Metastatic Breast Carcinoma in the Brain (tissue), 10 donors: ENCODE measurements around the genes MGAT4A, LONRF2 and NMS.

GRCh38 chr2:98616683-98617272, 8.4 kb downstream of the UNC50 start:
- PRO-cap, 10 experiments, result no peak in any of the 10 experiments

GRCh38 chr2:98730100-98731233, at the start of gene MGAT4A:
TSS of gene MGAT4A (minus strand) at chr2:98731132.
- PRO-cap, 10 experiments, result peak in 10 of 10 experiments; most common plus-strand start chr2:98730394 (in 9); most common minus-strand start chr2:98730312 (in 5)

DNA sequence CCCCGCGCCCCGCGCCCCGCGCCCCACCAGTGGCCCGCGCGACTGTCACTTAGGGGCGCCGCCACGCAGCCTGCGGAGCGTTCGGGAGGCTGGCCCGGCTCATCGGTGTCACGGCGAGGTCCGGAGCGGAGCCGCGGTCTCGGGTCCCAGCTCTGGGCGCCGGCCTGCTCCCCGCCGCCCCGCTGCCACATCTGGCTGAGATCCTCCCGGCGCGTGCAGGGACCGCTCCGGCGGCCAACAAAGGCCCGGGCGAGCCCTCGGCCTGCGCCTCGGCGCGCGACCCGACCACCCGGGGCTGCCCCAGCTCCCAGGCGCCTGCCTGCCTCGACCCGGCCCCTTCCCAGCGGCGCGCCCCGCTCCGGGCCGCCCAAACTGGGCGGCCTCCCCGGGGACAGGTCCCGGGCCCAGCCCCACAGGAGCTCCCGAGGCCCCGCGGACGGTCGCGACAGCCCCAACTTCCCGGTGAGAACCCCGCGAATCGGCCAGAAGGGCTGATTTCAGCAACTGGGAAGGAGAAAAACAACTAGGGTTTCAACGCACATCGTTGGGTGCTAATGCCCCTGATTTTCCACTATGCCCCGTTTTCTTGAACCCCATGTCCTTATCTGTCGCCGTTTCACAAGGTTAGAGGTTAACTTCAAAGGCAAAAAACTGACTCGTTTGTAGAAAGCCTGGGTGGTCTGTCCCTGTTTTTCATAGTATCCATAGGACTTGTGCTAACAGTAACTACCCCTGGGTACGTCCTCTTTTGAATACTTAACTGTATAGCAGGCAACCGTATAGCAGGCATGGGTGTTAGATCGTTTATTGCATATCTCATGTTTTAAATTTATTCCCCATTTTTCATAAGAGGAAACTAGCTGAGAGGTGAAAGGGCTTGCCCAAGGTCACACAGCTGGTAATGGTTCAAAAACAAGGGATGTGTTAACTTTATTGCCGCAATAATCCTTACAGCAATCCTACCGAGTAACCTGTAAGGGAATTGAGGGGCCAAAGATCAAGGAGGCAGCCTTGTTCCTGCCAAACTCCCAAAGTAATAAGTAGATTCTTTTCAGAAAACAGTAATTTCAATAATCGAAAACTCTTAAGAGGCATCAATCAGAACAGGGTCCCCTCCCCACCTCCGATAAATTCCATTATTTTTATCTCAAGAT, 679 bp upstream of the MGAT4A start:
- PRO-cap, 10 experiments, result peak in 10 of 10 experiments; most common plus-strand start position 102 of the sequence (in 6); most common minus-strand start position 193 of the sequence (in 1)

DNA sequence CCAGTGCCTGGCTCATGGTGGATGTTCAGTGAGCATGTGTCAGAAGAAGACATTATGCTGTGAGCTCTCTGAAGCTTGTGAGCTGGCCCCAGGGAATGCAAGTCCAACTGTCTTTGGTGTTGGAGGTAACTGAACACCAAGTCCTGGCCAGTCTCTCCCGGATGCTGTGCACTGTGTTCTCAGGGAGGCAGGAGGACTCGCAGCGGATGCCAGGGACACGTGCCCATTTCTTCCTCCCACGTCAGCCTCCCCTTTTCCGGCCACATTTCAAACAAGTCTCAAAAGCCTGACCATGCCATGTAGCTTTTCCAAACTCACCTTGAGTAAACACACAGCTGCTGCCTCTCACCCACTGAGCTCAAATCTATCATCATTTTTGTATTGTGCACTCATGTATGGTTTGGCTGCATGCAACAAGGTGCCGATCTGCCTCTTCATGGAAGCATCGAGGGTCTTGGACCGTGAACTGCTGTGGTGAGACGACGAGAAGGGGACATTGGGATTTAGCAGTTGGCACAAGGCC, 44.3 kb upstream of the MGAT4A start:
- PRO-cap, 10 experiments, result peak in 2 of 10 experiments; most common plus-strand start position 263 of the sequence (in 1); most common minus-strand start position 173 of the sequence (in 2)

DNA sequence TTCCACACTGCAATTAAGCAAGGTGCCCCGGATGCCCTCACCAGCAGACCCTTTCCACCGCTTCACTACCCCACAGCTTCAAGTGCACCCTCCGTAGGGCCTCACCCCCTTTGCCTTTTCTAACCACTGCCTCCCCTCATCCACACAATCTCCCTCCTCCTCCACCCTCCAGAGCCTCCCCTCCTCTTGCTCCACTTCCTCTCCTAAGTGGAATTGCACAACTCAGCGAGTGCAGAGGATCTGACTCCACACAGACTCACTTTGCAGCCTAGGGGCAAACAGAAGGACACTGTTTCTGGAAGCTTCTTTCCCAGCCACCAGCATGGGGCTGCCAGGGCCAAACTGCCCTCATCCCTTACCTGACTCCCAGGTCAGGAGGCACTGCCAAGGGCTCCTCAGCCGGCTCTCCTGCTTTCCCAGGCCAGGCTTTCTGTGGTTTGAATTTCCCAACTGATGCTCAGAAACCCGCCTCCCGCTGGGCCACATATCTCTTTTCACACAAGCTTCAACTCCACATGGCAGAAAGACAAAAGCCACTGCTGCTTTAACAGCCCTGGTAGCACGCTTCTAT, 74.6 kb upstream of the MGAT4A start:
- PRO-cap, 10 experiments, result peak in 1 of 10 experiments; most common plus-strand start position 369 of the sequence (in 1); most common minus-strand start position 215 of the sequence (in 1)

DNA sequence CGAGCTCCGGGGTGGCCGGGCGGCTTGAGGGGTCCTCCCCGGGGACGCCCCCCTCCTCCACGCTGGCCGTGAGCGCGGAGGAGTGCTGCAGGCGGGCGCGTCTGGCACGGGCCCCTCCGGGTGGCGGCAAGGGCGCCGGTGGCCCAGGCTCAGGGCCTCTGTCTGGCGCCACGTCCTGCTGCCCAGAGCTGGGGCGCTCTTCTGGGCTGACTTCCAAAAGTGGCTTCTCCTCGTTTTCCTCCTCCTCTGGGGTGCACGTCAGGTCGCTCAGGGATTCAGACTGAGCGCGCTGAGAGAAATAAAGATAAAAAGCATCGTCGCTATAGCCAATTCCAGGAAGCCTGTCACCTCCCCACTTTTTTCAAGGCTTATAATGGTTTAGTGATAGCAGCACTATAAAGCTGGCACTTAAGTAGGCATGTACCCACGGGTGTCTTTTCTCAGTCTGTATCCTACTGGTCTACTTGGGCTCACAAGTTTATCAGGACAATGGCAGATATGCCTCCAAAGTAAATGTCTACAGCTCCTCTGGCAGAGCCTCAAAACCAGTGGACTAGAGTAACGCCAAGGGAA, 92.4 kb upstream of the MGAT4A start:
- PRO-cap, 10 experiments, result no peak in any of the 10 experiments

GRCh38 chr2:98868450-98868826, 67.6 kb downstream of the CRACDL start:
- PRO-cap, 10 experiments, result no peak in any of the 10 experiments

- PRO-cap, 10 experiments, result no peak in any of the 10 experiments
Measured at GRCh38 chr2:99171068-99171768, 9.6 kb downstream of the MITD1 start.

DNA sequence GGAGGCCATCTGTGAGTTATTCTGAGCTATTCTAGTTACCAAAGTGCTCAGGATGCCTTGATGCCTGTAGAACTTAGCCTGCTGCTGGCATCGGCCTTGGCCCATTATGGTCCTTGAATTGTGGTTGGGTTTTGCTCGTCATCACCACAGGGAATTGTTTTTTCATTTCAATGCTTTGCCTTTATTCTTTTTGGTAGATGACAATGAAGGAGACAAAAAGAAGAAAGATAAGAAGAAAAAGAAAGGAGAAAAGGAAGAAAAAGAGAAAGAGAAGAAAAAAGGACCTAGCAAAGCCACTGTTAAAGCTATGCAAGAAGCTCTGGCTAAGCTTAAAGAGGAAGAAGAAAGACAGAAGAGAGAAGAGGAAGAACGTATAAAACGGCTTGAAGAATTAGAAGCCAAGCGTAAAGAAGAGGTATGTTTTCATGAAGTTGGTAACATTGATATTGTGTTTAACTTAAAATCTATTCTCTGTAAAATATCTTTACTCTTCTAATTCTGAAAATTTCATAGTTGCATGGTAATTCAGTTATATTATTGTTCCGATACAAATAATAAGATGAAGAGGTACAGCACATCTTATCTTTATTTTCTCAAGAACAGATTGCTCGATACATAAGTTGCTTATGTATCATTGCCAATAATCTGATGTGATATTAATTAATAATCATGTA, 26.4 kb downstream of the EIF5B start:
- PRO-cap, 10 experiments, result no peak in any of the 10 experiments

GRCh38 chr2:99376257-99376759, 39.1 kb downstream of the EIF5B start:
- PRO-cap, 10 experiments, result no peak in any of the 10 experiments

- PRO-cap, 10 experiments, result peak in 10 of 10 experiments; most common plus-strand start chr2:99489456 (in 8); most common minus-strand start chr2:99489566 (in 8)
Measured at GRCh38 chr2:99489023-99489856, 577 bp downstream of the REV1 start.

GRCh38 chr2:99996880-99997295, 145.5 kb downstream of the AFF3 start:
- PRO-cap, 10 experiments, result no peak in any of the 10 experiments

DNA sequence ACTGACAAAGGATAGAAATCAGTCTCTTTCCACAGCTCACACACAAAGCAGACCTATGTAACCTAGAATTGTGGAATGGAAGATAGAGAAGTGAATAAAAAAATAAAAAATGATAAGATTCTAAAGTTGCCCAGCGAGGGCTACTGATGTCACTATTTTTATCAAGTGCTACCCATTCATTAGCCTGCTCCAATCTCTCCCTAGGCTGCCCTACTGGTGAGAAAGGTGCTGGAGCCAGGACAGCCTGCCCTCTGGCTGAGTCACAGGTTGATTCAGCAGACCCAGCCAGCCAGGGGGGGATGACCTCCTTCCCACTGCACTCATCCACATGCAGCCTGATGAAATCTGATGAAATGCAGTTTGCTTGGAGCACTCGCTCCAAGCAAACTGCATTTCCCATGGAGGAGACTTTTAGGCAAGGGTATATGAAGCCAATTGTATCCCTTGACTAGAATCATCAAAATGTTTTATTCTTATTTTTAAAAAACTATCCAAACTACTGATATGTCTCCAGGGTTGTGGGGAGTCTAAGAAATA, 128.6 kb downstream of the AFF3 start:
- PRO-cap, 10 experiments, result peak in 1 of 10 experiments; most common plus-strand start position 299 of the sequence (in 1); most common minus-strand start position 215 of the sequence (in 1)

DNA sequence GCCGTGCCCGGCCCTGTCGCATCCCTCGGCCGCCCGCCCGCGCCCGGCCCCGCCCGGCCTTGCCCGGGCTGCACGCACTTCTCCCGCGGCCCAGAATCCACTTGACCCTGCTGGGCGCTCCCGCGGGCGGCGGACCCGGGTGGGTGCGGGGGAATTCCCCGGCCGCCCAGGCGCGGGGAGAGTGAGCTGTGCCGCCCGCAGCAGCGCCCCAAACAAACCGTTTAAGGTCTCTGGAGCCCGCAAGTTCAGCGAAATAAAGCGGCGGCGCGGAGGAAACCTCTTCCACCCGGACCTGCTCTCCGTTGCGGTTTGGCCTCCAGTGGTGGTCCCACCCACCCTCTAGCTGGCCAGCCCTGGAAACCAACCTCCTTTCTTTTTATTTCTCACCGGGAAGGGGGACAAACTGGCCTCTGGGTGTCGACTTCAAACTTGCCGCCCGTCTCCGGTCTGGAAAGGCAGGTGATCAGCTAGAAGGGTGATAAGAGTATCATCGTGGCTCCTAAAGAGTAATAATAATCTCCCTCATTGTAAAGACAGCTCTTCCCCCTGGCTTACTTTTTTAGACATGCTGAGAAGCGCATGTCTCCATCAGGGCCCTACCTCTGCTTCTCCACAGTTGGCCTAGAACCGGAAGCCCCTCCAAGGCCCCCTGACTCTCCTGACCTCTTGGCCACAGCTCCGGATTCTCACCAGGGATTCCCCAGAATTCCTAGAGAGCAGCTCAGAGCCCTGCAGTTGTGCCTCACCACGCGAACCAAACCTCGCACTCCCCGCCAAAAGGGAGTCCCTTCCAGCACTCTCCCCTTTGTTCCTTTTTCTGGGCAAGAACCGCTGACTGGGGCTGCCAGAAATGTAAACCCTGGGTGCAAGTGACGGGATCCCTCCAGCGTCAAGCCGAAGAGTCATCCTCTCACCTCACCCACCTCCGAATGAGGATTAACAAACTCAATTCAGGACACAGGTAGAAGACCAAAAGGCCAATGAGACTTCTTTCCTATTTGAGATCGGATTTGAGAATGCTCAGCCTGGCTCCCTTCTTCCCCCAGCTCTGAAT, 36.9 kb downstream of the AFF3 start:
- PRO-cap, 10 experiments, result peak in 6 of 10 experiments; most common plus-strand start position 153 of the sequence (in 1); most common minus-strand start position 931 of the sequence (in 4)

- PRO-cap, 10 experiments, result peak in 1 of 10 experiments; most common plus-strand start chr2:100281815 (in 1)
Measured at GRCh38 chr2:100281327-100282494, 40.6 kb downstream of the LONRF2 start.

- PRO-cap, 10 experiments, result no peak in any of the 10 experiments
Measured at GRCh38 chr2:100283691-100284552, 38.4 kb downstream of the LONRF2 start.

DNA sequence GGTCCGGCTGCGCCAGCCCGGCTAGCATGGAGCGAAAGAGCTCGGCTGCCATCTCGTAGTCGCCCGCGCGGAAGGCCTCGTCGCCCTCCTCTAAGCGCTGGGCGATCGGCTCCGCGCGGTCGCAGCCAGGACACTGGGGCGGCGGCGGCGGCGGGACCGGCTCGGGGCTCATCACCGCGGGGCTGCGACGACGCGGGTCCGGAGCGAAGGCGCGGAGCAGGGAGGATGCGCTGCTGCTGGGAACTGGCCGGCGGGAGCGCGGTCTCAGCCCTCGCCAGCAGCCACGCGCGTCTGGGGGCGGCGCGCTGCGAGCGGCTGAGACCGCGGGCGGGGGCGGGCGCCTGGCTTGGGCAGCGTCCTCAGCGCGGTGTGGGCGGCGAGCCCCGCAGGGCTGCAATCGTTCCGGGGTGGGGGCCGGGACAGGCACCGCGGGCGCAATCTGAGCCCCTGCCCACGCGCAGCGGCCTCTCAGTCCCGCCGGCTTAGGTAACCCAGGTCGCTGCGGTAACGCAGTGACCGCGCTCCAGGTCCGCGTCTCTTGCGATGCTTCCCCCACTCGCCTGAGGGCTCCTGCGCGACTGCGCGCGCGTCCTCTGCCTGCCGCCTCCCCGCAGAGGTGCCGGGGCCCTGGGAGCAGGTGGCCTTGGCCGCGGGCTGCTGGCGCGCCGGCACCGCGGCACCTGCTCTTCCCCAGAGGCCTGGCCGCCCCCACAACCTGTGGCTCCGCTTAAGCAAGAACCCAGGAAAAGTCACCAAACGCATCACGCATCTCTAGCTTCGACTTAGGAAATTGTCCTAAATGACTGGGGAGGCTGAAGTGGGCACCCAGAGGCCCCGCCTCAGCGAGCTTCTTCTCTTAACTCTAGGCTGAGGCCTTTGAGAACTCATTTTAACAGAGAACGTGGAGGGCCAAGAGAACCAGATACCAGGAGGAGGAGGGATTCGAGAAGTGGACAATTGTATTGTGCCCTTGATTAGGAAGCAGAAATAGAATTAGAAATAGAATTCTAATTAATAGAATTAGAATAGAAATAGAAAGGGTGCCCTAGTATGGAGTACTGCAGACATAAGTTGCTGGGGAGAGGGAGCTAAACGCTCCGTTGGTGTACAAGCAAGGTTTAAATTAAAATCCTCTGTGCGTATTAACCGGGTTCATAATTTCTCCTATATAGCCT, at the start of gene LONRF2:
LONRF2 (minus strand) TSS at position 580 of the 1,175 bp plus-strand sequence.
- PRO-cap, 10 experiments, result peak in 10 of 10 experiments; most common plus-strand start position 613 of the sequence (in 6); most common minus-strand start position 293 of the sequence (in 10)

GRCh38 chr2:100395196-100395745, 22.2 kb downstream of the CHST10 start:
- PRO-cap, 10 experiments, result no peak in any of the 10 experiments

DNA sequence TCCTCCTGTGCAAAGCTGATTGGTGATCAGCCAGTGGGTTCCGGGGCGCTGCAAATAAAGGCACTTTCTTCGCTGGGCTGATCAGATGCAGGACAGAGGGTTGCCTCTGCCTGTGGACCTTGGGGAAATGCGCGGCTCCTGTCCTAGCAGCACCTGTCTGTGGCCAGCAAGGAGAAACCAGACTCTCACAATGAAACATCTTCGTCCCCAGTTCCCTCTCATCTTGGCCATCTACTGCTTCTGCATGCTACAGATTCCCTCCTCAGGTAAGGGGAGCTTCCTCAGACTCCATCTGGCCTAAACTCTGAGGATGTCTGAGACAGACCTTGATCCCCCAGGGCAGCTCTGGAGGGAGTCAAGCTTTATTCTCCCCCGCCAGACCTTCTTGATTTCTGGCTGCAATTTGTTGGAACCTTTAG, at the start of gene NMS:
NMS (plus strand) TSS at position 184 of the 419 bp plus-strand sequence.
- PRO-cap, 10 experiments, result no peak in any of the 10 experiments

- PRO-cap, 10 experiments, result peak in 3 of 10 experiments; most common plus-strand start chr2:100643628 (in 2)
Measured at GRCh38 chr2:100643309-100643908, 80.6 kb downstream of the PDCL3 start.